Measurements from ENCODE around the gene SH2B2.

DNA sequence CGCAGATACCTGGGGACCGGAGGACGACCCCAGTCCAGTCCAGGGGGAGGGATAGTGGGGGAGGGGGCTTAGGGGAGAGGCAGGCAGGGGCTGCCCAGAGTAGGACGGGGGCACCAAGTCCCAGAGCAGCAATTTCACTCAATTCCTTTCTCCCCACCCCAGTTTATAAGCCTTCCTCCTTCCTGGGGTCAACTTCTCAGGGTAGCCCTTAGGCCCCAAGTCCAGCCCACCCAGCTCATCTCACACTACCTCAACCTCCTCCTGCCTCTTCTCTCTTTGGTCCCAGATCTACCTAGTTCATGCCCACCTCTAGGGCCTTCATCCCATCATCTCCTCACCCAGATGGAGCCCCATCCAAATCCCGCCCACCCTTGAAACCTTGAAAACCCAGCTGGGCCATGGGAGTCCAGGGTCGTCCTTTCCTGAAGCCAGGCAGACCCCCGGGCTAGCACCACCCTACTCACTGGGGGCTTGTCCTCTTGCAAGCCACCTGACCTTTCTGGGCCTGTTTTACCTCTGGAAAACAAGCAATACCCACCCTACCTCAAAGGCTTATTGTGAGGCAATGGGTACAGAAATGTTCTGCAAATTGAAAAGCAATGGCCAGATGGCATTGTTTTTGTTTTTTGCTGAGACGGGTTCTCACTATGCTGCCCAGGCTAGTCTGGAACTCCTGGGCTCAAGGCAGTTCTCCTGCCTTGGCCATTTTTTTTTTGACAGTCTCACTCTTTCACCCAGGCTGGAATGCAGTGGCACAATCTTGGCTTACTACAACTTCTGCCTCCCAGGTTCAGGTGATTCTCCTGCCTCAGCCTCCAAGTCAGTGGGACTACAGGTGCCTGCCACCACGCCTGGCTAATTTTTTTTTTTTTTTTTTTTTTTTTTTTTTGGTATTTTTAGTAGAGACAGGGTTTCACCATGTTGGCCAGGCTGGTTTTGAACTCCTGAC is 4.4 kb downstream of the CLDN15 start:
- PRO-cap, result no peak

- PRO-cap, result no peak
Measured at GRCh38 chr7:101299292-101299880, 22.2 kb downstream of the IFT22 start.

DNA sequence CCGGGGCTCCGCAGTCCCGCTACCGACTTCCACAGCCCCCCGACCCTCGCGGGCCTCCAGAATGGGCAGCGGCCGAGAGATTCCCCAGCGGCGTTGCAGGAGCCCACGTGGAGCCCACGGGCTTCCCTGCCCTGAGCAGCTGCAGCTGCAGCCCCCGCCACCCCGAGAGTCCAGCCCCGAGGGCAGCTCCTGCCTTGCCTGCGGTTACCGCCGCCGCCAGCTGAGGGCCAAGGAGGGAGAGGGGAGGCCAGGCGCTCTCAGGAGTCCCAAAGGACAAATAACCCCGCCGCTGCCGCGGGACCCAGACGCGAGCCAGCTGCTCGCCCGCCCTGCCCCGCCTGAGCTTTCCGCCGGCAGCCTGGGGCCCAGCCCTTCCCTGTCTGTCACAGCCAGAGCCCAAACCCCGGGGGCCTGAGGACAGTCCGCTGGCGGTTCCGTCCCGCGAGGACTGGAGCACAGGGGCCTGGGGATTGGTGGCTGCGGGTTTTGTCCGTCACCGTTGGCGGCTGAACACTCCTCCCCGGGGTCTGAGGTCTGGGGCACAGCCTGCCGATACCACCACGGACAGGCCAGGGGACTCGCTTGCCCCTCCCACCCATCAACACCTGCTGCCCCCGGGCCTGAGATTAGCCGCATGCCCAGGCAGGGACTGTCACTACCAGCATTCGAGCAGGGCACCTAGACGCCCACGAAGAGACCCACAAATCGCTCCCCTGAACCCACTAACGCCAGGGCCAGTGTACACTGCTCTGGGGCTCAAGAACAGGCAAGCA is 21.5 kb downstream of the IFT22 start:
- PRO-cap, result no peak

DNA sequence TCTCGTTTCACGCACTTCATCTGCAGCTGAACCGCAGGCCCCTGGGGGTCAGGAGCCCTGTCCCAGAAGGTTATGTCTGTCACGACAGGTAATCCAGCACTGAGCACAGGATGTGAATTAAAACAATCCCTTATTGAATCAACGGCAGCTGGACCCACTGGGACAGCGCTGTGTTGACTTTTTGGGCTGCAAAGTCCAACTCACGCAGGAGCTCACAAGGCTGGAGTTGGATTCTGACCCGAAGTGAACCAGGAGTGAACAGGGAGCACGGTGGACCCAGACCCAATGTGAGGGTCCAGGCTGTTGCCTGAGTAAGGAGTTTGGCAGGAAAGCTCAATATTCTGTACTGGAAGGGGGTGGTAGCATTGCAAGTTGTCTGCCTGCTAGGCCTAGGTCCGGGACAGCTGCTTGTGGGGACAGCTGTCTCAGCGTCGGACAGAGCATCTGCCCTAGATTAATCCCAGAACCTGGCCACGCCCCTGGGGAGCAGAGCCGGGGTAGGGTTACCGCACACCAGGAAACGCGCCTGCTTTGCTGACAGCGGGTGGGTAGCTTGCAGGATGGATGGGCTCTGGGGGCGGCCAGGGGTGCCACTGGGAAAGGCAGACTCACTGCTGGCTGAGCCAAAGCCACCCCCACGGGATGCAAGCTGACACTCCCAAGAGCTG is 24.0 kb downstream of the COL26A1 start:
- PRO-cap, result no peak

GRCh38 chr7:101728688-101729143 is 88.7 kb upstream of the CUX1 start:
- PRO-cap, result no peak

- PRO-cap, result no peak
Measured at GRCh38 chr7:101740961-101741720, 76.3 kb upstream of the CUX1 start.

DNA sequence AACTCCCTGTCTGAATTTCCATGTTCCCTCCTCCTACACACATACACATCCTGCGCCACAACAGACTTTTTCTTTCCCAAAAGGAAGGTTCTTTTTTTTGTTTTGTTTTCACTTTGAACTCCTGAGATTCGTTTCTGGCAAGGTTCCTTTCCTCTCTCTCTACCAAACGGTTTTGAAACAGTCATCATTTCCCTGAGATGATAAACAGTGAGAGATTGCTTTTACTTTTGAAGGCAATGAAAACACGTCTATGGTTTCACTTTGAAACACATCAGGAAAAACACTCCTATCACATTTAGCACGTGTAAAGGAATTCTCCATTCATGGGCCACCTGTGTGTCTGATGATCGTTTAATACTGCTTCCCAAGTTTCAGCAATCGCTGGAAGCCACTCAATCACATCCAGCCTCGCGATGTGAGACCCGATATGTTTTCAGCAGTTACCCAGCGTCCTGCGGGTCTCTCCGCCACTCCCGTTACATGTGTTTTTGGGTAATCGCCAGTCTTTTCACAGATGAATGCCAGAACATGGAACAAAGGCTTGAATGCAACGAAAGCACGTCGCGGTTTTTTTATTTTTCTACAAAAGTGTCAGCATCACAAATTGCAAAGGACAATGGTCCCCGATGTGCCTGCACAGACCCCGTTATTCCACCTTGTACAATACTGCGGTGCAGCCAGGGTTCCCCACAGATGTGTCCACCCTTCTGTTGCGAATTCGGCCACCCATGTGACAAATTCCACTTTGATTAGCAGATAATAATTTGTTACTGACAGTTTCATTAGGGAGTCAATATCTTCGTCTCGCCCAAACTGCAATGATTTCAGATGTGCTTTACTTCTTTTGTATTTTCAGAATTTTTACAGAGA is 62.7 kb upstream of the CUX1 start:
- PRO-cap, result no peak

GRCh38 chr7:101815740-101816549 is 1.5 kb upstream of the CUX1 start:
- PRO-cap, result bidirectional peak, plus-strand start at chr7:101815991, minus-strand start at chr7:101815869; bidirectional peak, plus-strand start at chr7:101816329, minus-strand start at chr7:101816118

DNA sequence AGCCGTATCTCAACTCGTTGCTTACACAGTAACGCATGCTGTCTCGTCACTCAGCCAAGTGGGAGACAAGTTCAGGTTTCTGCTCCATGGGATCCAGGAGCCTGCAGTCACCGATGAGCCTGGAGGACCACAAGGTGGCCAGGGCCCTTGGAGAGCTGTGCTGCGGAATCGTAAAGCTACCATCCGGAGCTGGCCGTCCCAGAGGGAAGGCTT is 7.8 kb downstream of the CUX1 start:
- PRO-cap, result no peak

- PRO-cap, result no peak
Measured at GRCh38 chr7:101857561-101857680, 40.0 kb downstream of the CUX1 start.

GRCh38 chr7:101891815-101892771 is 74.7 kb downstream of the CUX1 start:
- PRO-cap, result unidirectional peak, plus-strand start at chr7:101892115

GRCh38 chr7:101934382-101935330 is 117.2 kb downstream of the CUX1 start:
- PRO-cap, result unidirectional peak, minus-strand start at chr7:101934683

GRCh38 chr7:101972746-101973706 is 155.6 kb downstream of the CUX1 start:
- PRO-cap, result no peak

- PRO-cap, result no peak
Measured at GRCh38 chr7:101995120-101995824, 177.8 kb downstream of the CUX1 start.

DNA sequence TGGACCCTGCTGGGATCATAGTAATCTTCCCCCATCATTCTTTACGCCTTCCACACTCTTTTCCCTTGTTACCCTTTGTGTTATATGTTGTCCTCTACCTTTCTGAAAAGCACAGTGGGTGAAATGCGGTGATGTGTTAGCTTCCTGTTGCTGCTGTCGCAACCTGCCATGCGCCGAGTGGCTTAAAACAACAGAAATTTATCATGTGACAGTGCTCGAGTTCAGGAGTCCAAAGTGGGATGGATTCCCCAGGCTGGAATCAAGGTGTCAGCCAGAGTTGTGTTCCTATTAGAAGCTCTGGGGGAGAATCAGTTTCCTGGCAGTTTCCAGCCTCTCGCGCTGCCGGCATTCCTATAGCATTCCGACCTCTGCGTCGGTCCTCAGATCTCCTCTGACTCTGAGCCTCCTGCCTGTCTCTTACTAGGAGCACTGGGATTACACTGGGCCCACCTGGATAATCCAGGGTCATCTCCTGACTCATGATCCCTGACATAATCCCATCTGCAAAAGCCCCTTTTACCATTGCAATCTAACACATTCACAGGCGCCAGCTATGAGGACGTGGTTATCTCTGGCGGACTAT is 207.4 kb downstream of the CUX1 start:
- PRO-cap, result no peak

GRCh38 chr7:102232504-102233225 is 54.0 kb upstream of the SH2B2 start:
- PRO-cap, result no peak

DNA sequence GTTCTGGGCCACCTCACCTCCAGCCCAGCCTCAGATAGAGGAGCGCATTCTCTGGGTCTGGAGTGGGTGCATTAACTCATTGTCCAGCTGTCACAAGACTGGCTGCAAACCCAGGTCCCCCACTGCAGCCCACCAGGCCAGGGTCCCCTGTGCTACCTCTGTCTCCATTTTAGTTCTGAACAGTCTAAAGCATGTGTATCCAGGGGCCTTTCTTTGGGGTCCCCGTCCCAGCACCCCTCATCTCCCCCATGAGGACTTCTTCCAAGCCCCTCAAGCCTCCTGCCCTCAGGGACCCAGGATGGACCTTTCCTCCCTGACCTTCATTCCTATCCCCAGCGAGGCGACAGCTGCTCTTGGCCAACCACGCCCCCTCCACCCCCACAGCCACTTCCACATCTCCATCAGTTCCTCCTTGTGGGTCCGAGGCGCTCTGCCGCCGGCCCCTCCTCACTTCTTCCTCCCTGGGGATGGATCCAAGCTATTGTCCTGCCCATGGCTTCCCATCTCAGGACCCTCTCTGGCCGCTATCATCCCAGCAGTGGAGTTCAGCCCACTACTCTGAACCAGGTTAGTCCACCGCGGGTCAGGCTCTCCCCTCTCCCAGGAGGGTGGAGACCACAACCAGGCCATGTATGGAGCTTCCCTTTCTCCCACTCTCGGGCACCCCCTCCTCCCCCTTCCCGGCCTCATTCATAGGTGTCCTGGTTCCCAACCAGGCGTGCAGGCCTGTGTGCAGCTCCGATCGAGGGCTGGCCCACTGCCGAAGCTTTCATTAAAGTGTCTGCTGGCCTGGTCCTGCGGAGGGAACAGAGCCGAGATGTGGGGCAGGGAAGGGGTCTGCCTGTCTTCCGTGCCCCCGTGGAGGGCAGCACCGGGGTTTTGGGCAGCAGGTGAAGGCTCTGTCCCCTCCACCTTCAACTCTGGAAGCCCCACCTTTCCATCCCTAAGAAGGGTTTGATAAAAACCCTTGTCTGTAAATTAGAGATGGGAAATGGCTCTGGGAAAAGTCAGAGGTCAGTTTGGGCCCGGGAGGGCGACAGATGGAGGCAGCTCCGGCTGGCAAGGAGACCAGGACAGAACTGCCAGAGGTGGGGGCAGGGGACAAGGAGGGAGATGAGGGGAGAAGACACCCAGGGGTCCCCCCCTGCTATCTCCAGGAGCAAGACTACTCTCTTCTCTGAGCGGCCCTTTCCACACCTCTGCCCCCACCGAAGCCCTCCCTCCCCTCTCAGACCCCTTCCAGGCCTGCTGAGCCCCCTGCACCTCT is 1.5 kb upstream of the SH2B2 start:
- PRO-cap, result bidirectional peak, plus-strand start at position 415 of the sequence, minus-strand start at position 322 of the sequence

DNA sequence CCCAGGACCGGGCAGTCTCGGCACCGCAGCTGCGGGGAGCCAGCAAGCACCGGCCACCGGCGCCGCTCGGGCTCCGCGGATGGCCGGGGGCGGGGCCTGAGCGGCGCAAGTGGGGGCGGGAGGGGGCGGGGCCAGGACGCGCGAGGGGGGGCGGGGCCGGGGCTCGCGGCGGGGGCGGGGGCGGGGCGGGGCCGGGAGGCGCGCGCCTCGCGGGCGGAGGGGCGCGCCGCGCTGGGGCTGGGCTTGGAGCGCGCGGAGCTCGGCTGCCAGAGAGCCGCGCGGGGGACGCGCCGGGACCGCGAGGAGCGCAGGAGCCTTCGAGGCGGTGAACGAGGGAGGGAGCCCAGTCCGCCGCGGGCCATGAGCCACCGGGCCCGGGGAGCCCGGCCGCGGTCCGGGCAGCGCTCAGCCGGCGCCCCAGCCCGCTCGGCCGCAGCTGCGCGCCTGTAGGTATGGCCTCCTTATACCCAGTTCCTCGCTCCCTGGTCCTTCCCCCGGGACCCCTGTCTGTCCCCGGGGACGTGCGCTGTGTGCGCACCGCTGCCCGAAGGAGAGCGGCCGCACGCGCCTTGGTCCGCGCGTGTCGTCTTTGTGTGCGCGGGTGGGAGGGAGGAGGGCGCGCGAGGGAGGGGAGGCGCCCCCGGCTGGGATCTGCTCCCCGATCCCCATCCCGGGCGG is at the start of gene SH2B2:
SH2B2 (plus strand) TSS at position 224 of the 678 bp plus-strand sequence.
- PRO-cap, result bidirectional peak, plus-strand start at position 269 of the sequence, minus-strand start at position 81 of the sequence; unidirectional peak, minus-strand start at position 591 of the sequence

DNA sequence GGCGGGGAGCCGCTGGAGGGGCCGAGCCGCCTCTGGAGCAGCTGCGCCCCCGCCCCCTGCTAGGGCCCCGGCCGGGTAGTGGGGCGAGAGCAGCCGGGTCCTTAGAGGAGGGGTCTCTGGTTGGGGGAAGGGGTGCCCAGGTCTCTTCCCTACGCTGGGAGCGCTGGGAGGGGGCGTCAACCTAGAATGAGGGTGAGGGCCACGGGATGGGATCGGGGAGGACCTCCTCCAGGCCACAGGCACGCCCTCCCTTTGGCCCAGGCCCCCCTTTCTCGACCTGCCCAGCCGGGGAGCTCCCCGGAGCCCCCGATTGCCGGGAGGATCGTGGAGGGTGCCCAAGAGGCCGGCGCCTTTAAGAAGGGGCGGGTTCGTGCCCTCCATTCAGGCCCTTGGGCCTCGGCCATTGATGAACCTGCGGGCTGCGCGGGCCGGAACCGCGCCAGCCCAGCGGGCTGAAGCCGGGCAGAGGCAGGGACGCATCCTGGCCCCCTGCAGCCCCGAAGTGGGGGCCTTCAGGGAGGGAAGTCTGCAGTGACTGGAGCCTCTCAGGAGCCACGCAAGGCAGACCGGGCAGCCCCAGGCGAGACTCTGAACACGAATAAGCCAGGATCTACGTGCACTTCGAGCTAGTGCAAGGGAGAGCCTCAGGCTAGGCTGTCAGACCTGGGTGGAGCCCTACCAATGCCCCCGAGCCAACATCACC is 806 bp downstream of the SH2B2 start:
- PRO-cap, result unidirectional peak, minus-strand start at position 600 of the sequence

GRCh38 chr7:102429526-102430269 is 3.7 kb upstream of the ORAI2 start:
- PRO-cap, result no peak